Progenitor cell of endocrine pancreas (in vitro differentiated cells): ENCODE data around the genes LYL1, IL27RA, PRKACA and ASF1B.

DNA sequence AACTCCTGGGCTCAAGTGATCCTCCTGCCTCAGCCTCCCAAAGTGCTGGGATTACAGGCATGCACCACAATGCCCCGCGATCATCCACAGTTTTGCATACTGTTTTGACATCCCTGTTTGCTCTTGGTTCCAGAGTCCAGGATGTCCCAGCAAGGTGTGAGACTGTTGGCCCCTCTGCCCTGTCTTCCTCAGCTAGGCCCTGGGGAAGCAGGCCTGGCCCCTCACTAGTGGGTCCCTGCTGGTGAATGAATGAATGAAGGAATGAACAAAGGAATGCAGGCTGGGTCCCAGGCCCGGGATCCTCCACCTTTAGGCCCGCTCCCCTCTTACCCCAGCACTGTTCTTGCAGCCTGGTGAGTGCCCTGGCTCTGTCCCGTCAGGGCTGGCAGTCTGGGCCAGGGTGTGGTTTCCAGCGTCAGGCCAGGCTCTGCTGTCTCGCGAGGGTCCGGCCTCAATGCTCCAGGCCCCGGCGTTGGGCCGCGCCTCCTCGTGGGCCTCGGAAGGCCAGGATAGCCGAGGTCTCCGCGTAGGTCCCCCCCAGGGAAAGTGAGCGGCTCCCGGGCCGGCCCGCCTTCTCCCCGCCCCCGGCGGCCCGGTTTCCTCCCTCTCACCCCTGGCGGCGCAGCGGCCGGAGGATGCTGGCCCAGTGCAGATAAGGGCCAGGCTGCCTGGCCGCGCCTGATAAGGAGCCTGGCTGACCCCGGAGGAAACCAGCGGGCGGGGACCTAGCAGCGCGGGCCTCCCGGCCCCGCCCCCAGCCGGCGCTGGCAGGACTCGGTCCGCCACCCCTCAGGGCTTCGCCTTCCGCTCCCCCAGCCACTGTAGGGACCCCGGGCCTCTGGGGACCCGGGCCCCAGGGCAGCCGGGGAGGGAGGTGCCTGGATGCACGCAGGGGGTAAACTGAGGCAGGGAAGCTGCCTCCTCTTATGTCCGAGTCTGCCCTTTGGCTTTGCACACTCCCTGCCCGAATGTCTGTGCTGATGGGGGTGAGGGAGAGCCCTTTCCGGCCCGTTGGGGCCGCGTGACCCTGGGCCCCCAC is at the start of gene LYL1:
Gene LYL1, minus strand, starts transcription at position 658 of the 1,039 bp plus-strand sequence.
- PRO-cap: no peak

DNA sequence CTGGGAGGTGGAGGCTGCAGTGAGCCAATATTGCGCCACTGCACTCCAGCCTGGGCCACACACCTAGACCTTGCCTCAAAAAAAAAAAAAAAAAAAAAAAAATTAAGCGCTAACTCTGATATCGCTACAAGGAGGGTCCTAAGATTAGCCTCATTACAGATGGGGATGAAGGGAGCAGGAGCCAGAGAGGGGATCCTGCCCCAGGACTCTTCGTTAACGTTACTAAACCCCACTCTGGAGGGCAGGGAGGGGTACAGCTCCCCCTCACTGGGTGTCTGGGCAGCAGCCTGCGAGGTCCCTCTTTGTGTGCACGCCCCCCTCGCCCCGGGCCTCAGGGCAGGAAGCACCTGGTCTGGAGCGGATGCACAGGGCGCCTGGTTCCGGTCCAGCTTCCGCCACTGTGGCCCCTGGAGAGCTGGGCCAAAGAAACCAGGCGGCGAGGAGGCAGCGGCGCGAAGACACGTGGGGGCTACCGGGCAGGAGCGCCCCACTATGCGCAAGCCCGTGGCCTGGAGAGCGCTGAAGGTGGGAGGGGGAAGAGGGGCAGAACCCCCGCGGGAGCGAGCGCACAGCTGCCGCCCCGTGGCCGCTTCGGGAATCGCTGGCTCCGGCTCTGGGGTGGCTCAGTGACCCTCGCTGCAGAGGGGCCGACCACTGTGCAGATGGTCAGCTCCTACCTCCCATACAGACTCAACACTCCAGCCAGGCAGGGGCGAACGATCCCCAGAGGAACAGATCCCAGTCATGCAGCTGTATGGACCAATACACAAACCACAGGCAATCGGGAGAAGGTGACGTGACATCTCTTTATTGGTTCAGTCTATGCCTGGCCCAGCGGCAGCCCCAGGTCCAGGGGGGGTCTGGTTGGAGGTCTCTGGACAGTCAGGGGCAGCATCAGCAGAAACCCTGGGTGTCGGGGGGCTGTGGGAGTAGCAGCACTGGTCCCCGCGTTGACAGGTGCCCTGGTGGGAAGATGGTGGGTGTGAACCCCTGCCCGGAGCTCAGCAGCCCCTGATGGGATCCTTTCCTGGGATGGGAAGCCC is 1.8 kb upstream of the LYL1 start:
- PRO-cap: no peak

GRCh38 chr19:13140509-13141008 is 9.6 kb downstream of the STX10 start:
- PRO-cap: no peak

- PRO-cap: no peak
Observed at GRCh38 chr19:13150604-13150995, 389 bp downstream of the IER2 start.

DNA sequence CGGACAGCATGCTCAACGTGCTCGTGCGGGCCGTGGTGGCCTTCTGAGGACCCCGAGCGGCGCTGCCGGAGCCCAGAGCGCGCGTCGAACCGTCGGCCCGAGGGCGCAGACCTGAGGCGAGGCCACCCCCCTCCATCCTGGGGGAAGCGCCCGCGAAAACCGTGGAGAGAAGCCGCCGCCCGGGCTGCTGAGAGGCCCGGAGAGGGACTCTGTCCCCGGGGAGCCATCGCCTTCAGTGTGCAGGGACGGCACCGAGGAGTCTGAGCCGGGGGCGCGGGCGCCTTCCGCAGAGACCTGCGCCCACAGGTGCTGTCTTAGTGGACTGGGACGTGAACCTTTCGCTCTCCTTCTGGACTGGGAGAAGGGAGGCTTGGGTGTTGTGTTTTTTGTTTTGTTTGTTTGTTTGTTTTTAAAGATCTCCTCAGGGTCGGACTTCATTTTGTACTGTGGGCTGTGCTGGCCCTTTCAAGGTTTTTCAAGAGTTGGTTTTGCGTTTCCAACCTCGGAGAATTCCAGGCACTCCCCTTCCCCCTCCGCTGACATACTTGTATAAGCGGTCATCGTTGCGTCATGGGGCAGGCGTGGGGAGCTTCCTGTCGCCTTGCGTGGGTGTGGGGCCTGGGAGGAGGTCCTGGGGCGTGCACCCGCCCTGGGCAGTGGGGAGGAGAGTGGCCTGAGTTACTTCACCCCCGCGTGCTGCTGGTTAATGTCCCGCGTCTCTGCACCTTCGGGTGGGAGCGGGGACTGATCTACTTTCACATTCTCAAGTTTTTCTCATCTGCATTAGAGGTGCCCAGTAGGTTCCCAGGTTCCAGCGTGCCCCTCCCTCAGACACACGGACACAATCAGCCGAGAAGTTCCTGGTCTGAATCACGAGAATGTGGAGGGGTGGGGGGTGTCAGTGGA is 3.9 kb downstream of the IER2 start:
- PRO-cap: bidirectional peak, plus-strand start at position 681 of the sequence, minus-strand start at position 357 of the sequence

- PRO-cap: no peak
Observed at GRCh38 chr19:13234534-13234889, 84.3 kb downstream of the IER2 start.

- PRO-cap: no peak
Observed at GRCh38 chr19:13396395-13397059, 109.8 kb downstream of the CACNA1A start.

DNA sequence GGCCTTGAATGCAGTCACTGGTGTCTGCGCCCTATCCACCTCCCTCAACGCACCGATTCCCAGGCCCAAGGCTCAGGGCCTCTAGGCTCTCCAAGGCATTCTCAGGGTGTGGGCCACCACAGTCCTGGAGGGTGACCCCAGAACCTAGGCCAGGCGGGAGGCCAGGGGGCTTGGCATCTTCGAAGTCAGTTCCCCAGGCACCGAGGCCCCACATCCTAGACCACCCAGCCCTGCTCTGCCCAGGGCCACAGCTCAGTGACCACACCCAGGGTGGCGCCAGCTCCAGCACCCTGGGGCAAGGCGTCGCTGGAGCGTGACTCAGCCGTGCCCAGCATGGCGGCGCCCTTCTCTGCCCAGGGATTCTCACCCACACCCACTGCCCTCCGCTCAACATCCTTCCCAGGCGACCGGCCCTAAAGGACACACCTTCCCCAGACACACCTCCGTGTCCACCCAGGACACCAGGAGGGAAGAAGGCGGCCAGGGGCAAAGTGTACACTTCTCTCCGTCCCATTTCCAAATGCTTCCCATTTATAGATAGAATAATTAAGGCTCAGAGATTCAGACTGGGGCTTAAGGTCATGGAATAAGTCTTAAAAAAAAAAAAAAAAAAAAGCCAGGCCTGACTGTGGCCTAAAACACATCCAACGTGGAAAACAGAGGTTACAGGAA is 36.5 kb upstream of the NANOS3 start:
- PRO-cap: no peak

DNA sequence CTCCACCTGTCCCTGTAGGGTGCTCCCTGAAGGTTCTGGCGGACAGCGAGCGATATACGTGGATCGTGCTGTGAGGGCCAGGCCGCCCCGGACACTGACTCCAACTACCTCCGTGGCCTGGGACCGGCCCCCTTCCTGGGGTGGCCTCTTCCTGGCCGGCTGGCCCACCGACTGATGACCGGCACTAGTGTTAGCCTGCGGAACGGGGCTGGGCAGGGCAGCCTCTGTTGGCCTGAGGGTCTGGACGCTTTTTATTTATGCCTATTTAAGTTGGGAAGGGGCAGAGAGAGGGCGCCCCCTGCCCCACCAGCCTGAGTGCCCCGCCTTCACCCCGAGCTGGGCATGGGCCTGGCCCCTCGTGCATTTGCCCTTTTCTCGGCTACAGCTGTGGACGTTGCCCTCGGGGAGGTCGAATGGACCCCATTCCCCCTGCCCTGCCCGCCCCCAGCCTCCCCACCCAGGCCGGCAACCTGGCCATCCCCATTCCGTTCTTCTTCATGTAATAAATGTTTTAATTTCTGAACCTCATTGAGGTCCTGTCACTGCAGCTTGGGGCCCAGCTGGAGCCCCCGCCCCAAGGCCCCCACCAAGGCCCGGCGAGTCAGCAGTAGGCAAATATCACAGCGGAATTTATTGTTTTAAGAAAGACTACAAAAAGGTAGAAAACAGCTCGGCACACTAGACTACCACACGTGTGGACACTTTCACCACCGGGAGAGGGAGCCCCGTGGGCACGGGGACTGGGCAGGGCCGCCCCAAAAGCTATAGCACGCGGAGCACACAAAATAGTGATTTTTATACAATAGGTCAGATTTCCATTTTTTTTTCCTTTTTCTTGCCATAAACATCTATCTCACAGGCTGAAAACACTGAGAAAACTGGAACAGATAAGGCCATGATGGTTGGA is 8.9 kb downstream of the DCAF15 start:
- PRO-cap: no peak

GRCh38 chr19:14001019-14001553 is 5.0 kb downstream of the RFX1 start:
- PRO-cap: no peak

DNA sequence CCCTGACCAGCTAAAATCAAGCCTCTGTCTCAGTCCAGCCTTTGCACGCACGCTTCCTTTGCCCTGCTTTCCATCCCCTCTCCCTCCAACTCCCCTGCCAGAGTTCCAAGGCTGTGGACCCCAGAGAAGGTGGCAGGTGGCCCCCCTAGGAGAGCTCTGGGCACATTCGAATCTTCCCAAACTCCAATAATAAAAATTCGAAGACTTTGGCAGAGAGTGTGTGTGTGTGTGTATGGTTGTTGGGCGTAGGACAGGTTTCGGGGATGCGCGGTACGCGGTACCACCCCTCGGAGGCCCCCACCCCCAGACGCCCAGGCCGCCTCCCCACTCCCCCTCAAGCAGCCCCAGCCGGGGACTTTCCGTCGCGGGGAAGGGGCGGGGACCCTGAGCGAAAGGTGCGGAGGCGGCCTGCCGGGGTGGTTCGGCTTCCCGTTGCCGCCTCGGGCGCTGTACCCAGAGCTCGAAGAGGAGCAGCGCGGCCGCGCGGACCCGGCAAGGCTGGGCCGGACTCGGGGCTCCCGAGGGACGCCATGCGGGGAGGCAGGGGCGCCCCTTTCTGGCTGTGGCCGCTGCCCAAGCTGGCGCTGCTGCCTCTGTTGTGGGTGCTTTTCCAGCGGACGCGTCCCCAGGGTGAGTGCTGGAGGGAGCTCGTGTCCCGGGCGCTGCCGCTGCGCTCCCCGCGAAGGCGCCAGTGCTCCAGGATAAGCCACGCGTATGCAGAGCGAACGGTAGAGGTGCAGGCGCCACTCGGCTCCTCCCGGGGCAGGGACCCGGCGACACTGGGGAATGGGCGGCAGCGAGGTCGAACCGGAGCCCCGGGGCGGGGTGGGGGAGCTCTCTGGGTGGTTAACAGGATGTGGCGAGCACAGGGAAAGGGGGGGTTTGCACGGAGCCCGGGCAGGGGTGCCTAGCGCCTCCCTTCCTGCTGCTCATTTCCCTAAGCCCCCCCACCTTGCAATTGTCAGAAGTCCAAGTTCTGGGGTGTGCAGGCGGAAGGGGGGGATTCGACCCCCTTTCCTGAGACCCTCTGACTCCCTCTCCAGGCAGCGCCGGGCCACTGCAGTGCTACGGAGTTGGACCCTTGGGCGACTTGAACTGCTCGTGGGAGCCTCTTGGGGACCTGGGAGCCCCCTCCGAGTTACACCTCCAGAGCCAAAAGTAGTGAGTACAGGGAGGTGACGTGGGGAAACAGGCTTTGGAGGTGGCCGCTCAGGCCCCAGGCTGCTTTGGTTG is at the start of gene IL27RA:
Gene IL27RA, plus strand, starts transcription at position 420 of the 1,233 bp plus-strand sequence.
- PRO-cap: unidirectional peak, plus-strand start at position 466 of the sequence

GRCh38 chr19:14096374-14096827 is 10.8 kb upstream of the C19orf67 start:
- PRO-cap: no peak

GRCh38 chr19:14100655-14101513 is 15.3 kb upstream of the C19orf67 start:
- PRO-cap: no peak

DNA sequence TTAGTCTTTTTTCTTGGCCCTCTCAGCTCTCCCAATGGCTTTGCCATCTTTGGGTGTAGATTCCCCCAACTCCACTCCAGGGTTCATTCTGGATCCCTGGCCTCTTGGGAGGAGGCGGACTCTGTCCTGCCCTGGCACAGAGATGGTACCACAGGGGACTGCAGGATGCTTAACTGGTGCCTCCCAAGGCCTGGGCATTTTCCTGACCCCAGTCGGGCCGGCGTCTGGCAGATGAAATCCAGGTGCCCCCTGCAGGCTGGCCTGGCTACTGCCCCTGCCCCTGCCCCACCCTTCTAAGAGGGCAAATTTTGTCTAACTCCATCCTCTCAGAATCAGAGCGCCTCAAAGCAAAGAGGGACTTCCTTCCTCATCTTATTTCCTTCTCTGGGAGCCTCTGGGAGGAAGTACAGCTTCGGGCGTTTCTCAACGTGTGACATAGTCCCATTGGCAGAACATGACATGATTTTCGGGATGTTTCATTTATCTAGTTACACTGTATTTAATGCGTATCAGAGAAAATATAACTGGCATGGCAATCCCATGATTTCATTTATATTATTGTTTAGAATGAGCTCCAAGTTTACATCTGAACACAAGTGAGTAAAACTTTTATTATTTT is 2.7 kb downstream of the PRKACA start:
- PRO-cap: no peak

DNA sequence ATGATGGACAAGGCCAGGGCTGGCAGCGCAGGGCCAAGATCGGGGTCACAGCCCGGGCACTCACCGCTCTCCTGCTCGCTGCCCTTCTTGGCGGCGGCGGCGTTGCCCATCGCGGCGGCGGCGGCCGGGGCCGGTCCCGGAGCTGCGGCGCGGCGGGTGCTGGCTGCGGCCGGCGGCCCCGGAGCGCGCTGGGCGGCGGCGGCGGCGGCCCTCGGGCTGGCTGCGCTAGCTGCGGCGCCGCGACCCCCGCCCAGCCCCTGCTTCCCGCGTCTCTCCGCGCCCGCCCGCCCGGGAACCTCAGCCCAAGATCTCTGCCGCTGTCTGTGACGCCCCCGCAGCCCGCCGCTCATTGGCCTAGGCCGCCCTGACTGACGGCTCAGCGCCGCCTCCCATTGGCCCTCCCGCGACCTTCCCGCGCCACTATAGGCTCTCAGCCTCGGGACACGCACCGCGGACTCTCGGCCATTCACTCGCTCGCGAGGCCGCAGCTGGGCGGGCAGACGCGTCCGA is at the start of gene PRKACA:
Gene PRKACA, minus strand, starts transcription at position 325 of the 510 bp plus-strand sequence.
- PRO-cap: bidirectional peak, plus-strand start outside the sequence, minus-strand start at position 276 of the sequence

- PRO-cap: bidirectional peak, plus-strand start at chr19:14136816, minus-strand start at chr19:14136582; unidirectional peak, plus-strand start at chr19:14137079; bidirectional peak, plus-strand start at chr19:14137239, minus-strand start at chr19:14137315
Observed at GRCh38 chr19:14136517-14137350, at the start of gene ASF1B. ASF1B (minus strand) TSS chr19:14136589.

GRCh38 chr19:14248404-14248903 is 42.5 kb upstream of the ADGRL1 start:
- PRO-cap: bidirectional peak, plus-strand start at chr19:14248836, minus-strand start at chr19:14248595

DNA sequence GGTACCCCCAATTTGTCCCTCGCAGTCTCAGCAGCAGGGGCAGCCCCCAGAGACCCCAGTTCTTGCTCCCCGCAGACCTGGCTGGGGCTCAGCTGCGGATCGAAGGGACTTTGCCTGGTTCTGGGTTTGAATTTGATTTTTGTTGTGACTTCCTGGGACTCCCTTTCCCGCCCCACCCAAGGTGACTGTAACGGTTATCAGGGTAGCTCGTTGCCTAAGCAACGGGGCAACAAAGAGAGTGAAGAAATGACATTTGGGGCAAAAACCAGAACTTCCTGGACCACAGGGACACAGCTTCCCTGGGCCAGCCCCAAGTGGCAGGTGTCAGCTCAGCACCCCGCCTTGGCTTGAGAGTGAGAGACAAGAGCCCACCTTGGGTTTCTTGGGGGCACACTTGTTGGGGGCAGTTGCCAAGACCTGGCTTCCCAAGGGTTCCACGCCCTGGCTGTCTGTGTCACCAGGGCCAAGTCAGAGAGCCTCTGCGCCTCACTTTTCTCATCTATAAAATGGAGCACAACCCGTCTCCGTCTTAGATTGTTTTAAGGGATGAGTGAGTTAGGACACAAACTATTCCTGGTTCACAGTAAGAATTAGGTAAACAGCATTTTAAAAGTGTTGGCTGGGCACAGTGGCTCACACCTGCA is 842 bp downstream of the ADGRE5 start:
- PRO-cap: no peak

DNA sequence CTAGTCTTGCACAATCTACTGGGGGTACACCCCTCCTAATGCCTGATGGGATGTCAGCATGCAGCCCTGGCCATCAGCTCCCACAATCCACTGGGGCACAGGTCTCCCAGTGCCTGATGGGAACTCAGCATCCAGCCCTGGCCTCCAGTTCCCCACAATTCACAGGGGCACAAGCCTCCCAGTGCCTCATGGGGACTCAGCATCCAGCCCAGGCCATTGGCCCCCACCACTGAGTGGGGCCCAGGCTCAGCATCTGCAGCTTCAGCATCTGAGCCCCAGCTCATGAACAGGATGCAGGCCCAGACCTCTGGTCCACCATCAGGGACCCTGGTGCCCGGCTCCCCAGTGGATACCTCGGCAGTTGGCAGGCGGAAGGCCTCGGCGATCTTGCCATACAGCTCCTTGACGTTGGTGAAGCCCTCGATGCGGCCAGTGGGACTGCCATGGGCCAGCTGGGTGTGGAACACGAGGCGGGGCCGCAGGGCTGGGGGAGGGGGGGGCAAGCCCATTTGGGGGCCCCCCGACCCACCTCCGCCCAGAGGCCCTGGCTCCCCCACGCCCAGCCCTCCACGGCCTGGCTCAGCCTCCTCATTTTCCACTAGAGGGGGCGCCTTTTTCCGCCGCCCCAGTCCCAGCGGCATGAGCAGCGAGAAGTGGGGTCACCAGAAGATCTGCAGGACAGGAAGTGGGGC is 7.3 kb upstream of the PTGER1 start:
- PRO-cap: no peak

- PRO-cap: no peak
Observed at GRCh38 chr19:14494556-14495693, 1.0 kb downstream of the GIPC1 start.